PC-3 (cell line): ENCODE measurements around a stretch of chr7.

GRCh38 chr7:35753841-35754779, 46.7 kb upstream of the SEPTIN7 start:
- RAMPAGE, long total RNA: no peak

DNA sequence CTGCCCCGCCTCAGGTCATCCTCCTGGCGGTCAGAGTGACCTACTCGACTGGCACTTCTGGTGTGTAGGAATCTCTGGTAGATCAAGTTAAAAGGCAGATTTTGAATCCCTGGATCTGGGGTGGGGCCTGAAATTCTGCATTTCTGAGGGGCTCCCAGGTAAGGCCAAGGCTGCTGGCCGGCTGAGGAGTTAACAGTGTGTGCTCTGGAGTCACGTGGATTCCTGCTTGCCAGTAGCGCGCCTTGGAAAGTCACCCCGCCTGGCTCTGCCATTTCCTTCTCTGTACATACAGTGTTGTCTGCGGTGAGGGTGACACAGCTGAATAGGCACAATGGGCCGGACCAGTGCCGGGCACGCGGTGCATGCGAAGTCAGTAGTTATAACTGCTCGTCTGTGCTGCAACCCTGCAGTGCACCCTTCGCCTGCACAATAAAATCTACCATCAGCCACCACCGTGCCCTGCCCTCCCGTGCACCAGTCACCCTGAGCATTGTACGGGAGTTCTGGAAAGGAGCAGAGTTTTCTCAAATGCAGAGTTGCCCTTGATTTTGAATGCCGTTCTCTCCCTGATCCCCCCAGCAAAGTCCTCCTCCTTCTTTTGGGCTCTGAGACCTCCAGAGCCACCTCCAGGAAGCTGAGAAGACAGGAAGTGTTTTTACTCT, 67.9 kb upstream of the EEPD1 start:
- RAMPAGE, long total RNA: no peak

DNA sequence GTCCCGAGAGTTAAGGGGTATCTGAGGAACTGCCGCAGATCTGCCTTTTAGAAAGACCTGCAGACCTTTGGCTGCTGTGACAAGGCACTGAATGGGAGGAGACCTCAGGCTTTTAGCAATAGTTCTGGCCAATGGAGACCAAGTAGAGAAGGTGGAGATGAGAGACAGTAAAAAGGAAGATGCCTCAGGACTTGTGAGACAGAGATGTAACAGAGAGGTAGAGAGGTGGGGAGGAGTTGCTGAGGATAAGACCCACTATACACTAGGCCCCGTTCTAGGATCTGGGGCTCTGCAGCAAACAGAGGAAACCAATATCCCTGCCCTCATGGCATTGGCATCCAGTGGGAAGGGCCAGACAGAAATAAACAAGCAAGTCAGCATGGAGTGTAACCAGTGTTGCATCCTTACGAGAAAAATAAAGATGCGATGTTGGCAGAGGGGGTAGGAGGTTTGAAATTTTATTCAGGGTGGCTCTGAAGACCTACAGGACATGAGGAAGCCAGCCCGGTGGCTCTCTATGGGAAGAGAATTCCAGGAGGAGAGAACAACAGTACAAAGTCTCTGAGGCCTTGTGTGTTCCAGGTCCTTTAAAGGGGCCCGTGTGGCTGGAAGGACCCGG, 22.1 kb upstream of the EEPD1 start:
- RAMPAGE, long total RNA: no peak

DNA sequence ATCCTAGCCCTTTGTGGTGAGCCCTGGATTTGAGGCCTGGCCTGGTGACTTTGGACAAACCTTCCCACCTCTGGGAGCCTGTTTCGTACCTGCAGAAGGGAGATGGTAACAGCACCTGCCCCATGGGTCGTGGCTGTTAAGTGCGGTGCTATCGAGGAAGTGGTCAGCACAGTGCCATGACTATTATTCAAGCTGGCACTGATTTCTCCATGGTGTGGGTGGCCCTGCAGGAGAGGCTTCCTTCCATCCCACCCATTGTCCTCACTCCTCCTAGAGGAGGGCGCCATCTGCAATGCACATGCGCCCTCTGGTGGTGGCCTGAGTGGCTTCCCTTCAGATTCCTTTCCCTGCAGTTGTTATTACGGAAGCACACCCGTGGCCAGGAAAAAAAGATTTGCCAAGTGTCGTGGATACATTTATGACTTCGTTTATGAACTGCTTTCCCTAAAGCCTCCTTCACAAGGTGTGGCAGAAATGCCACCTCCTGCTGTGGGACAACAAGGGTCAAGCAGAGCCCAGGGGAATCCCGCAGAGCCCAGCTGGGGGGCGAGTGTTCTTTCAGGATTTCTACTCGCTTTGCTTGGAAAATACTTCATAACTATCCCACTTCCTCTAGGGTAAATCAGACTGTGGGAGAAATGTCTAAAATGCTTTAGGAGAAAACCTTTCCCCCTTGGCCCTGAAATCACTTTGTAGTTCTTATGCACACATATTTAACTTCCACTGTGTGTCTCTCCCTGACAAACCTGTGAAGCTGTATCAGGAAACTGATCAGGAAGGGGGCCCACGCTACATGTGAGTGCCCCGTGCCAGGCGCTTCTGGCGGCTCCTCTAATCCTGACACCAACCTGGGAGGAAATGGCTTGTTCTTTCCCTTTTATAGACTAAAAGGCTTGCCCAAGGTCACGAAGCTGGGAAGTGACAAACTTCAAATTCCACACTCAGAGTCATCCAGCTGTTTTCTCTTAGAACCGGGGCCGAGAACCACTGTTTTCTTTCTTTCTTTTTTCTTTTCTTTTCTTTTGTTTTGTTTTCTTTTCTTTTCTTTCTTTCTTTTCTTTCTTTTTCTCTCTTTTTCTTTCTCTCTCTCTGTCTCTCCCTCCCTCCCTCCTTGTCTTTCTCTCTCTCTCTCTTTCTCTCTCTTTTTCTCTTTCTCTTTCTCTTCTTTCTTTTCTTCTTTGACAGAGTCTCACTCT, 75.3 kb downstream of the MATCAP2 start:
- RAMPAGE, long total RNA: no peak

GRCh38 chr7:36302936-36303883, 63.8 kb downstream of the MATCAP2 start:
- RAMPAGE, long total RNA: no peak

GRCh38 chr7:36388901-36389182, 820 bp upstream of the ANLN start:
- RAMPAGE, long total RNA: no peak

DNA sequence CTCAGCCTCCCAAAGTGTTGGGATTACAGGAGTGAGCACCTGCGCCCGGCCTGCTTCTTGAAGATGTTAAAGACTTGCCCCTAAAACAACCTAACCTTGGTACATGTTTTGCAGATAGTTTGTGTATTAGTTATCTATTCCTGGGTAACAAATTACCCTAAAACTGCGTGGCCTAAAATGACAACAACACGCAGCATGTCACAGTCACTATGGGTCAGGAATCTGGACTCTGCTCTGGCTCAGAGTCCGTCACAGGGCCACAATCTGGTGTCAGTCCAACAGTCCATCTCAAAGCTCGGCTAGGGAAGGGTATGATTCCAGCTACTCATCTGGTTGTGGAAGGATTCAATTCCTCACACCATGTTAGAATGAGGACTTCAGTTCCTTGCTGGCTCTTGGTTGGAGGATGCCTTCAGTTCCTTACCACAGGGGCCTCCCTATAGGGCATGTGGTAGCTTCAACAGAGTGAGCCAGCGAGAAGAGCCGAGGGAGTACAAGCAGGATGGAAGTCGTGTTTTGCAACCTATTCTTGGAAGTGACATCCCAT, 71.2 kb downstream of the ANLN start:
- RAMPAGE, long total RNA: no peak

DNA sequence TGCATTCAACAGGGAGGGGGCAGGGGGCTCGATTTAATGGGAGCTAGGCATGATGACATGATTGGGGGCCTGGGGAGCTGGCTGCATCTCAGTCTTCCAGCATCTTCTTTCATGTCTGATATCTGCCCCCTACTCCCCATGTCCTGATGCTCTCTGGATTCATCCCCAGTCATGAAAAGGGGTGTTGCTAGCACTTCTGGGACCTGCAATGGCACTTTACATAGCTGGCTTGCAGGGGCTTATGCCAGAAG, 95.0 kb downstream of the AOAH start:
- RAMPAGE, long total RNA: no peak

DNA sequence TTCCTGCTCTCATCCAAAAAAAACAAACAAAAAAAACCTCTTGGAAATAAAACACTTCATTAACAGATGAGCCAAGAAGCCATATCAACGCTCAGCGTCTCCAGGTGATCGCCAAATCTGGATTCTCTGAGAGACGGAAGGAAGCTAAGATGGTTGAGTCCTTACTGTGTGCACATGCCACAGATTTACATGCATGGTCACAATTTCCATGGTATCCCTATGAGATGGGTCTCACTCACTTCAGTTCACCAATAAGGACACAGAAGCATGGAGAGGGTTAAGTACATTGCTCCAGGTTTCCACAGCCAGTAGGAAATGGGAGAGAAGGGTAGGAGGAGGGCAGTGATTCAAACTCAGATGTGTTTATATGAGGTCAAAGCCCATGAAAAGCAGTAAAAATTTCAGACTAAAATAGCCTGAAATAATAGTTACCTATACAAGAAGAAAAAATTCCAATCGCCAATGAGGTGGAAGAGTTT, 934 bp downstream of the AOAH start:
- RAMPAGE, long total RNA: no peak

DNA sequence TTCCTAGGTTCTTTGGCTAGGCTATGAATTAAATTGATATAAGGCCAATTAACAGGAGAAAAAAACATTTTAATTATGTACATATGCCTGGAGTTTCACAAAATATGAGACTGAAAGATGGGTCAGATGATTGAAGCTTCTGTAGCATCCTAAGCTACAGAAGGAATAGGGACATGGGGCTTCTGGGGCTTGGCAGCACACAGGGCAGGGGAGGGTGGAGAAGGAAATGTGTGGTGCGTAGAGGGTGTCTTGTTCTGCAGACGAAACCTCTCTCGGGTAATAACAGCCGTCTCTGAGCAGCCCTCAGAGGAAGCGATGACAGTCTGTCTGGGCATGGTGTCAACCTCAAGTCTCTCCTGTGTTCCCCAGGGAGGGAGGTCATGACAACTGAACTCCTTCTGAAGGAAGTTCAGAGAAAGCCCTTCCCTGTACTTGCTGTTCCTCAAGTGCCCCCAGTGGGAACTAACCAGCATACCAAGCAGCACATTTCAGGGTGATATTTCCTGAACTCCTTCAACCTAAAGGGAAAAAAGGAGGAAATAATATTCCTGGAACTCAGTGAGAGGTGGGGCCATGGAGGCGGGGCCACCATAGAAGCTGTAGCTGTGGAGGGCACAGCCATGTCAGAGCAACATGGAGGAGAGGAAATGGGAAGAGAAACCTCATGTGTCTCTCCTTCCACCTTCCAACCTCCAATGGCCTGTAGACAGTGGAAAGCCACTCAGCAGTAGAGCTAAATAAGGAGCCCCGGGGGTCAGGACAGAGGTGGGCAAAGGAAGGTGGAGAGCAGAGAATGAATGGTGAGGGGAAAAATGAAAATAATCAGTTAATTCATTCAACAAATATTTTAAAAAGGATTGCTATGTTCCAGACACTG, 60.7 kb upstream of the AOAH start:
- RAMPAGE, long total RNA: no peak

GRCh38 chr7:36863904-36864429, 139.7 kb upstream of the AOAH start:
- RAMPAGE, long total RNA: no peak

DNA sequence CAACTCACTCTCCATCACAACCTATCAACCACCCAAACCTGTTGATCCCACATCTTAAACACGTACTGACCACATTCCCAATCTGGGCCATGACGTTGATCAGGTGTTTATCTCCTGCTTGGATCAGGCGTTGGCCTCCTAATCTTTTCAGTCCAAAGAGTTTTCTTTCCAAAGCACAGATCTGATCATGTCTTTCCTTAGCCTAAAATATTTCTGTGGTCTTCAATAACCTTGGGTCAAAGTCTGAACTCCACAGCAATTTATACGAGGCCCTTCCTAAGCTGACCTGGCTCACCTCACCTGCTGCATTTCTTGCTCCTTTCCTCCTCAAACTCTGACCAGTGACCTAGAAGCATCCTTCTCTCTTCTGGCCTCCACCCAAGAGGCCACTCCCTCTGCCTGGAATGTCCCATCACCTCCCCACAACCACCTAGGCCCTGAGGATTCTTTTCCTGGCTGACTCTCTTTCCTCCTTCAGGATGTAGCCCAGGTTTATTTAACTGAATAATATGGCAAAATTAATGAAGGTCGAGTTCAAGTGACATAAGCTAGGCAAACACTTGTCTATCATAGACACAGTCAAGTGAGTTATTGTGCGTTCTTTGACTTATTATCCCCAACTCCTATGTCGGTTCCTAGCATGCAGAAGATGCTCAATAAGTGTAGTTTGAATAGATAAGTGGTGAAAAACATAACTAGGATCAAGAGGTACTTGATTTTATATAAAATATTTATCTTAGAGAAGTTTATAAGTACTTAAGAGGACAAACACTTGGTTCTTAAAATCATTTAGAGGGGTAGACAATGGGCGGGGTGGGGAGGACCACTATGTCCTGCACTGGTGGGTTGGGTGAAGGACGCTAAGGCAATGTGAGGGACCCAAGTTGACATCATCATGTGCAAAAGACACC, 223.4 kb upstream of the AOAH start:
- RAMPAGE, long total RNA: no peak

DNA sequence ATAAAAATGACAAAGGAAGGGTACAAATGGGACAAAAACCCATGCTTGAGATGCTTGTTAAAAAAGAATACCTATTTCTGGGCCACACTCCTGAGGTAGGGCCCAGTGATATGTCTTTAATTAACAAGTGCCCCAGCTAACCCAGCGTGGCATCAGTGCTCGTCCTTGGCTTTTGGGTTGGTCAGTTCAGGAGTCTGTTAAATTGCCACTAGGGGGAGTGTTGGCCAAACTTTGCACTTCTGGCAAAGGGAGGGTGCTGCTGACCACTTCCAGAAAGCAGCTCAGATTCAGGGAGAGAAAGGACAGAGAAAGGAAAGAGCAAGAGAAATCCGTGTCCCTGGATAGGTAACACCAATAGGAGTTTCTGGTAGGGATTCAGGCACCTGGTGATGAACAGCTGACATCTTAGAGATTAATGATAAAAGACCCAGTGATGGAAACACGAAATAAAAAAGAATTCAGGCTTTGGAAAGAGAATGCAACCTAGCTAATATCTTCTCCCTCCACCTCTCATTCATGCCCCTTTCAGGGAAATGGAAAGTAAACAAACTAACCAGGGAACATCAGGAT, 243.1 kb upstream of the AOAH start:
- RAMPAGE, long total RNA: no peak

DNA sequence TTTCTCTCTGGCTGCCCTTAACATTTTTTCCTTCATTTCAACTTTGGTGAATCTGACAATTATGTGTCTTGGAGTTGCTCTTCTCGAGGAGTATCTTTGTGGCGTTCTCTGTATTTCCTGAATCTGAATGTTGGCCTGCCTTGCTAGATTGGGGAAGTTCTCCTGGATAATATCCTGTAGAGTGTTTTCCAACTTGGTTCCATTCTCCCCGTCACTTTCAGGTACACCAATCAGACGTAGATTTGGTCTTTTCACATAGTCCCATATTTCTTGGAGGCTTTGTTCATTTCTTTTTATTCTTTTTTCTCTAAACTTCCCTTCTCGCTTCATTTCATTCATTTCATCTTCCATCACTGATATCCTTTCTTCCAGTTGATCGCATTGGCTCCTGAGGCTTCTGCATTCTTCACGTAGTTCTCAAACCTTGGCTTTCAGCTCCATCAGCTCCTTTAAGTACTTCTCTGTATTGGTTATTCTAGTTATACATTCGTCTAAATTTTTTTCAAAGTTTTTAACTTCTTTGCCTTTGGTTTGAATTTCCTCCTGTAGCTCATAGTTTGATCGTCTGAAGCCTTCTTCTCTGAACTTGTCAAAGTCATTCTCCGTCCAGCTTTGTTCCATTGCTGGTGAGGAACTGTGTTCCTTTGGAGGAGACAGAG, 280.8 kb downstream of the ELMO1 start:
- RAMPAGE, long total RNA: no peak

DNA sequence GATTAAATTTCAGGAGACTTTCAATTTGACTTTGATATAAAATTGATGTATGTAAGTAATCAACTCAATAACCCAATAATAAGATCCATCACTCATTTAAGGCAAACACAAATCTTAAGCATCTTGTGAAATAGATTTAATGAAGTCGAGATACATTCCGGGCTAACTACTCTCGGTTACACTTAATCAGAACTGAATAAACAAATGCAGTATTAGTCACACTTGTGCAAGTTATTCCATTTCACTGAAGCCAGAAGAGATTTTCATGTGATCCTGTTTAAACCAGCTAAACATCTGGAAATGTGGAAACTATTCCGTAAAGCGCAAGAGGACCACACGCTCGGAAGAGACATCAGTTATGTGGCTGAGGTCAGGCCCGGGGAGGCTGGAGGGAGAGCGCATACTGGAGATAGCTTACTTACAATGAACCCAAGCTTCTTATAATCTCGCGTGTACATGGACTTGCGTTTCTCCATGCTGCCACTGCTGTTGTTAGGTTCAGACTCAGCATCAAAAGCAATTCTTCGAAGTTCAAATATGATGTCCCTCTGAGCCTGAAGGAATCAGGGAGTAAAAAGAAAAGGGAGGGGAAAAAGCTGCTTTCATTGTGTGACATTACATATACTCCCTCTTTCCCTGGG, 237.6 kb downstream of the ELMO1 start:
- RAMPAGE, long total RNA: no peak

DNA sequence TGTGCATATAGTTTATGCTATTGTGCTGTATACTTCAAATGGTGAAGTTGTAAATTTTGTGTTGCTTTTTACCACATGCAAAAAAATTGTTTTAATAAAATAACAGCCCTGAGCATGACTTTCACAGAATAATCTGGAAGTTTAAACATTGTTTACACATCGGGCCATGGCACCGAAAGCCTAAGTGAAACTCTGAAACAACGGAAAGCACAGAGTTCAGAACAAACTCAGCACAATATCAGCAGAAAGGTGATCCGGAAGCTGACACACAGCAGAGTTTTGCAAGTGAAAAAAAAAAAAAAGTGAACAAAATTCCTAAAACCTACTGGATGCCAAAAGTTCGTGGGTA, 39.8 kb downstream of the ELMO1 start:
- RAMPAGE, long total RNA: no peak

- RAMPAGE, long total RNA: no peak
Observed at GRCh38 chr7:37549376-37549655, 100.7 kb upstream of the ELMO1 start.

GRCh38 chr7:37617287-37618405, 65.9 kb upstream of the GPR141 start:
- RAMPAGE, long total RNA: no peak

DNA sequence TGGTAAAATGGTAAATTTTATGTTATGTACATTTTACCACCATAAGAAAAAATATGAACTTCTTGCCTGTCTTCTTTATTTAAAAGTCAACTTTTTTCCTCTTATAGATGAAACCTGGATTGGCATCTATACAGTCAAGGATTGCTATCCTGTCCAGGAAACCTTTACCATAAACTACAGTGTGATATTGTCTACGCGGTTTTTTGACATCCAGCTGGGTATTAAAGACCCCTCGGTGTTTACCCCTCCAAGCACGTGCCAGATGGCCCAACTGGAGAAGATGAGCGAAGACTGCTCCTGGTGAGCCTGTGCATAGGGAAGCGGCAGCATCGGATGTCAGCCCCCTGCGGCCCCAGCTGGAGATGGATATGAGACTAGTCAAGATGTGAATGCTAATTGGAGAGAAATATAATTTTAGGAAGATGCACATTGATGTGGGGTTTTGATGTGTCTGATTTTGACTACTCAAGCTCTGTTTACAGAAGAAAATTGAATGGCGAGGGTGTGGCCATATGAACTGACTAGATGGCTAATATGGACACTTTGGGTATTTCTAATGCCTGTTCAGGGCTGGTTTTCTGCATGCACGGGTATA, 29.8 kb downstream of the EPDR1 start:
- RAMPAGE, long total RNA: no peak

GRCh38 chr7:38334393-38334955, 156.4 kb downstream of the STARD3NL start:
- RAMPAGE, long total RNA: no peak